Calu3 (cell line): ENCODE measurements around a stretch of chr10.

DNA sequence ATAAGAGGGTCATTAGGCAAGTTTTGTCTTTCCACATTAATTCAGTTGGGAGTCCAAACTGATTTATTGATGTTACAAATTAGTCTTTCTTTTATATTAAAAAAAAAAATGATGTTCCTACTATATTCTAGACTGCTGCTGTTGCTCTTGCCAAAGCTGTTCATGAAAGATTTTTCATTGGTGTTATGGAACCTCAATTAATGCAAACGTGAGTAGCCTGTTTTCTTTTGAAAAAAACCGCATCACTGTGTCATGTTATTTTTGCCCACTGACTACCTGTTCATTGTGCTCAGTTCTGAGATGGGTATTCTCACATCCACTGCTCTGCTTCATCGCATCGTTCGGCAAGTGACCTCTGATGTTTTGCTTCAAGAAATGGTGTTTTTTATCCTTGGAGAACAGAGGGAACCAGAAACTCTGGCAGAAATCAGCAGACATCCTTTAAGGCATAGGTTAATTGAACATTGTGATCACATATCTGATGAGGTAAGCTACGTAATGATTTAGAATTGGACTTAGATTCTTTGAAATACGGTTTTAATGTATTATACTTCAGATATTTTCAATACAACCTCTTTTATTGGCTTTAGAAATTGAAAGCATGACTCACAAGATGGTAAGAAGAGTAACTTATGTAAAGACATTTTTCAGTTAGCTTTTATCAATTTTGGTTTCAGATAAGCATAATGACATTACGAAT lies 24.5 kb downstream of the FHIP2A start:
- PRO-cap, result no peak

DNA sequence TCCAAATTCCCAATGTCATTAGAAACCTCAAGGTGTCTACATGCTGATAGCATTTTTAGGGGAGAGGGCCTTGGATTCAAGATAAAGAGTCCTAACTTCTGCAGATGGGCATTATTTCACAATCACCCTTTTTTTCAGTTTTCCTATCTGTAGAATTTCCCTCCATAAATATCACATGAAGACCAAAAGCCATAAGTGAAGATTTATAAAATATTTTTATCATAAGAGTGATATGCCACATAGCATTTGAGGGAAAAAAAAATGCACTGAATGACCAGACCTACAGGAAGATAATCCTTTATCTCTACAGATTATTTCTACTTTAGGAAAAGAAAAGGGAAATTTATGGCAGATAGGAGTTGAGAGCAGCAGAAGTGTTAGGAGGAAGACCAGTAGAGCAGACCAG lies 444.1 kb downstream of the GFRA1 start:
- PRO-cap, result no peak

- PRO-cap, result no peak
Measured at GRCh38 chr10:116278588-116279245, 5.7 kb upstream of the GFRA1 start.

DNA sequence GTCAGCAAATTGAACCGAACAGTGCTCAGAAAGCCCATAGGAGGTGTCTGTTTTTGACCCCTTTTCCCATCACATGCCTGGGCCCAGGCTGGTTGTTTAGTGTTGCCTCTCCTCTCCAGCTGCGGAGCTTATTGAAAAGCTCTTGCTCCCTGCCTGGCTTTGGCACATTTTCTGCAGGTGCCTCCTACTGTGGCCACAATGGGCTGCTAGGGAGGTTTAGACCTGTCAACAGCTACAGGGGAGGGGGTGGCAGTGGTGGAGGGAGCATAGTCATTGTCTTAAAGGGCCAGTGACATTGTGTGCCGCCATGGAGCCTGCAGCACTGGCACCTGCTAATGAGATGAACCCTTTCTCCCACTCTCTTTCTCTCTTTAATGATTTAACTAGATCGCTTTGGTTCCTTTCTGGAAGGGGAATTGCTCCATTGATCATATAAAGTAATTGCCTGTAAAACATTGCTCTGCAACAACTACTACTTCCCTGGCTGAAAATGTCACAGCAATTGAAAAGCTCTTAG lies 13.2 kb upstream of the ENO4 start:
- PRO-cap, result no peak

DNA sequence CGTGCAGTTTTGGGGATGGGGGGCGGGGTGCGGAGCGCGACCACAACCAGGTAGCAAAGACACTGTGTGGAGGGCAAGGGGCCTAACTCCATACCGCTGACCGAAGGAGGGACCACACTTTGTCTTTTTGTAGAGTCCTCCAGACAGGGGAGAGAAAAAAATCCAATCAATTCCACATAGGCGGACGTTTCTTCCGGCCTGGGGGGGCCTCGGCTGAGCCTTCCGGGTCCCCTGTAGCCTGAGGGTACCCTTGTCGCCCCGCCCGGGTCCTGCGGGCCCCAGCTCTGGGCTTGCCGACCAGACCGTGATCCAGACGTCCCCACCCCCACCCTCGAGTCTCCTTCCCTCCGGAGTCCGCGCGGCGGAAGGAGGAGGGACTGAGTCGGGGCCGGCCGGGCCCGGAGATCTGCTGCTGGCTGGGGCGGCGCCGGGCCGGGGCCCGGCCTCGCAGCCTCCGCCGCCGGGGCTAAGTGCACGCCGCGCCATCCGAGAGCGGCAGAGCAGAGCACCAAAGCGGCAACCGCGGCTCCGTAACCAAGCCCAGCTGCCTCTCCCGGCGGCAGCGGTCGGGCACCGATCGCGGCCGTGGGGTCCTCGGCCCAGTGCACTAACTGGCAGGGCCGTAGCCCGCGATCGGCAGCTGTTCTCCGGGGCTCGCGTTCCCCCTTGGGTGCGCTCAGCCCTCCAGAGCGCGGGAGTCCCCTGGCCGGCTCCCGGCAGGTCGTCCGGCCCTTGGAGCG lies 1.1 kb downstream of the VAX1 start:
- PRO-cap, result no peak

DNA sequence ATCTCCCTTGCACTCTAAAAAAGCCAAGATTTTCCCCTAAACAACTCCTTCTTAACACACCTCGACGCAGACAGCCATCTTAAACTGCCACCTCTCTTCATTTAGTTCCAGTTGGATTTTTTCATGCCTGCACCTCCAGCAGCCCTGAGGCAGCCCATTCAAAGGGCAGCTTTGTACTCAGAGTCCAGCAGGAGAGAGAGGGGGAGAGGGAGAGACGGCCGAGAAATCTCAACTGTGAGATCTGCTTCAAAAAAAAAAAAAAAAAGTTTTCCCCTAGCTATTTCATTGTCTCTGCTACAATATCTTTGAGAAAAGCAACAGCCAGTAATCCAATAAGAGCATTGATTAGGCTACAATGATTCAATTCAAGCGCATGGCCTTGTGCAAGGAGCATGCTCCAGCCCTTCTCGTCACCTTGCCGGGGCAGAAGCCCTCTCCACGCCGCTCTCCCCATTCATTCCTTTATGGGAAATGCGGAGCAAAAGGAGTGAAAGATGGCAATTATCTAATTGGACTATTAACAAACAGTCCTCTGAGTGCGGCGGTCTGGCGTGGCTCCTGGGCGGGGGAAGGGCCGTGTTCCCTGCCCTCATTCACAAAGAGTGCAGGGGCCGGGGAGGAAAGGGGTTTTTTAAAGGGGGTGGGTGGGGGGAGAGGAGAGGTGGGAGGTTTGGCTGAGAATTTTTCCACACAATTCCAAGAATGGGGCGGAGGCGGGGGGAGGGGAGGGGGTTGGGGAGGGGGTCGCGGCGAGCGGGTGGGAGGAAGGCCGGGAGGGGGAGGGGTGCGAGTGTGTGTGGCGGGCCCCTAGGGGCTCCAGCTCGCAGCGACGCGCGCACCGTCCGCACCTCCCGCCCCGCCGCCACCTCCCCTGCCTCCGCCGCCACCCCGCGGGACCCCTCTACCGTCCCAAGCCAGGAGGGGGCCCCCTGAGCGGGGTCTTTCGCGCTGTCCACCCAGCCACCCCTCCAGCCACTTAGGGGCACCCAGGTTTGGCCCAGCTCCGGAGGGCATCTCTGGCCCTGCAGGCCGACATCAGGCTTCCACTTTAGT lies 1.2 kb upstream of the VAX1 start:
- PRO-cap, result no peak

- PRO-cap, result no peak
Measured at GRCh38 chr10:117162733-117163573, 24.9 kb upstream of the VAX1 start.

GRCh38 chr10:117309317-117309909 lies 65.8 kb downstream of the PDZD8 start:
- PRO-cap, result no peak

DNA sequence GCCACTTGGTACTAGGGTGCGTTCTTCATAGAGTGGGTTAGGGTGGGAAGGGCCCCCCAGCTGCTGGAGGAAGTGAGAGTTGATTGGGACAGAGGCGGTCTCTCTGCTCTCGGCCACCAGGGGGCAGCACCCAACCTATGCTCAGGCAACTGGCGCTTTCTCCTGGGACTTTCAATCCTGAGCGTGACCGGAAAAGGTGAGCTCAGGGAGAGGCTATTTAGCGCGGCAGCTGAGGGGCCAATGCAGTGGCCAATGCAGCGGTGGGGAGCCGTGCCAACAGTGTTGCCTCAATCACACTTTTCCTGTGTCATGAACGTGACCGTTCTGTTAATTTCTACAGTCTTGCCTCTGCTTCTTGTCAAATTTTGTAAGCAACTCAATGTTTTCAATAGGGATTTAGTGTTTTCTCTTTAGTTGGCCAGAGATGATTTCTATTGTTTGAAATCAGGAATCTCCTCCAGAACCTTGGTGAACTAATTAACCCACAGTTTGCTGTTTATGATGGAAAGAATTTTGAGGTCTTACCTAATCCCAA lies 67.8 kb upstream of the PDZD8 start:
- PRO-cap, result no peak

DNA sequence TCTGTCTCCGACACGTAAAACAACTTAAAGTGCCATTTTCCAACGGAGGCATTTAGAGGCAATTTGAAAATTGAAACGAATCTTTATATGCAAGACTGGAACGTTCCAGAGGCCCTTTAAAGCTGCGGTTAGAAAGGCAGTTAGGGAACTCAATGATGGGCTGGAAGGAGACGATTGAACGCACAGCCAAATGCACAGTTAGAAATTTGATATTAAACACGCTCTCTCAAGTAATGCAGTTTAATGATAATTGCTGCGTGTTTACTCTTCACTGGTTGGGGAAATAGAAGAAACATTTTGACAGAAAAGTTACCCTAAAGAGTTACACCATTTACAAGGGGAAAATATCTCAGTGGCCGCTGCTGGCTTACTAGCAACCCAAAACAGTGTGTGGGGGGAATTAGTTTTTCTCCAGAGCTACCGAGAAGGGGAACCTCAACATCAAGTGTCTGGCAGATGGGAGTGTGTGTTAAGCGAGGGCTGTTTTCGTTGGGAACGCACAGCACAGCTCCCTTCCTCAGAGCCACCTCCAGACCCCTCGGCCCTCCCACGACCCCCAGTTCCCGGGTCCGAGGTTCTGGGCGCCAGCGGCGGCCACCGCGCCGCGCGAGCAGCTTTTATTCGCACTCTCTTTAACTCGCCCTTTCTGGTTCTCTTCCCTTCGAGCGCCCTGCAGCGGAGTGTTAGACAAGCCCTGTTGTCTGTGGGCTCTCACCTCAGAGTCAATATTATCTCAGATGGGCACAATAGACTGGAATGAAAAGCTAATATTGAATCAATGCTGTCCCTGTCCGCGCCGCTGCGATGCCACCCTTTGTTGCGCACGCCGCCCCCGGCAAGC lies 8.5 kb upstream of the EMX2 start:
- PRO-cap, result no peak

DNA sequence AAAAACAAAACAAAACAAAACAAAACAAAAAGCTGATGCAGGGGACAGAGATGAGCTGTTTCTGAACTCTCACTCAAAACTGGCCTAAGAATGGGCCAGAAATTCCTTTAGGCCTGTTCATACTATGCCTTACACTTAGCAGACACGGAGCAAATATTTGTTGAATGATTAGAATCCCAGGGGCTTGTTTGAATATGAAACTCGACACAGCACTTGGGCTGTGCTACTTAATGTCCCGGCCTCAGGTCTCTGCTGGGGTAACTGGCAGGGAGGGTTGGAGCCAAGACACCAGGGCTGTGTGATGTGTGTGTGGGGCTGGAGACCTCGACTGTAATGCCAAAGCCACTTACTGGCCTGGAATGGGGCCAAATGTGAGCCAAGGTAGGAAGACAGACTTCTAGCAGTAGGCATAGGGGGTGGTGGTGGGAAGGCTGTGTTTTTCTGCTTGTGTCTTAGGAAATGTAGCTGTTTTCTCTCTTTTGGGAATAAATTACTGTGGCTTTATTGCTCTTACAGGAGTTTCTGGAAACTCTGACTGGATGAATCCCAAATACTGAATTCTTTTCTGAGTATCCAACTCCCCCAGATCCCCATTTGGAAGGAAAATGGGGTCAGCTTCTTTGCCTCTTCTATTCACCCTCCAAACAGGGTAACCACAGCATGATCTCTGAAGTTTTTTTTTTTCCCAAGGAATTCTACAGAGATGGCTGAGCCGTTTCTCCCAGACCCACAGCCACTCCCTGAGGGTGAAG lies 66.7 kb downstream of the EMX2 start:
- PRO-cap, result no peak

GRCh38 chr10:117719353-117719671 lies 176.8 kb downstream of the EMX2 start:
- PRO-cap, result no peak

DNA sequence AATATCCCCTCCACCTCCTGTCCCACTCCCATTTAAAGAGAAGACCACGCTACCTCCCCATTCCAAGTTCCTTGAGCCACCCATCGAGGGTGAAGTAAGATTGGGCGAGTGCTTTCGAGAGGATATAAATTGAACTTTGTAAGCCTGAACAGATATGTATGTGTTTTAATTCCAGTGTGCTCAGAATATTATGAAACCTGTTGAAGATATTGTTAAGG lies 13.1 kb upstream of the RAB11FIP2 start:
- PRO-cap, result no peak

DNA sequence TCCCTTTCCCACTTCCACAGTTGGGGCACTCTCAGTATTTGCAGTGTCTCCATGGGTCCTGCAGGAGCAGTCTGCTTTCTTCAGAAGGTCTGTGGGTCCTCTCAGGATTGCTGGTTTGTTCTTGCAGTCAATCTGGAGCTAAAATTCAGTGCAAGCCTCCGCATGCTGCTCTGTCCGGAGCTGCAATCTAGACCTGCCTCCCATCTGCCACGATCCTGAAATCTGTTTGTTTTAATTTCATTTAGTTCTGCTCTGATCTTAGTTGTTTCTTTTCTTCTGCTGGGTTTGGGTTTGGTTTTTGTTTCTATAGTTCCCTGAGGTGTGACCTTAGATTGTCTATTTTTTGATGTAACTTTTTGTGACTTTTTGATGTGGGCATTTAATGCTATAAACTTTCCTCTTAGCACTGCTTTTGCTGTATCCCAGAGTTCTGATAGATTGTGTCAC lies 63.9 kb upstream of the PRLHR start:
- PRO-cap, result no peak

- PRO-cap, result no peak
Measured at GRCh38 chr10:118730979-118731483, 23.7 kb downstream of the CACUL1 start.

DNA sequence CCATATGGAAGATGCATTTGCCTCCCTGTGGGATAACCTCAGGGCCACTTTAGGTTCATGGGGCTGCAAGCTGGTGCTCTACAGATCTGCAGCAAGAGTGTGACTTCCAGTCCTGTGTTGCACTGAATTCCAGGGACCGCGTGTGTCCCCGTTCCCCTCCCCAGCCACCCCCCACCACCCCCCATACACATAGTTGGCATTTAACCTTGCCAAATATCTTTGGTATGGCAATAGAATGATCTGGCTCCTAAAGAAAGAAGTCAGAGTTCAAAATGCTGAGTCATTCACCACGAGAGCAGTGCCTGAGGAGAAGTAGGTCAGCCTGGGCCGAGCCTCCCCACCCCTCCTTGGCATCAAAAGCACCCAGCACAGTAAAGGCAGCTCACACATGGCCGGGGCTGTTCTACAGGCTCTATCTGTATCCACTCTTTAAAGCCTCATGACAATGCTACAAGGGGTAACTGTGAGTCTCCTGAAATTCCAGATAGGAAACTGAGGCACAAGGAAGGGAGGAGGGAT lies 70.5 kb upstream of the NANOS1 start:
- PRO-cap, result no peak

- PRO-cap, result no peak
Measured at GRCh38 chr10:118959953-118960429, 69.5 kb upstream of the NANOS1 start.

- PRO-cap, result unidirectional peak, minus-strand start at chr10:119030517
Measured at GRCh38 chr10:119030304-119030659, 768 bp downstream of the NANOS1 start.

GRCh38 chr10:119033900-119034854 lies 4.7 kb downstream of the NANOS1 start:
- PRO-cap, result no peak

- PRO-cap, result no peak
Measured at GRCh38 chr10:119038096-119038631, 8.7 kb downstream of the NANOS1 start.